ENCODE data around the gene MEIG1.

- RRBS, result no CpG with 5 or more reads among the region's 5 CpGs
These were observed 210.5 kb downstream of the FAM107B start for GRCh38 chr10:14564029-14564810.

GRCh38 chr10:14599768-14600612 lies 174.7 kb downstream of the FAM107B start:
- RRBS, result no CpG with 5 or more reads among the region's 12 CpGs

DNA sequence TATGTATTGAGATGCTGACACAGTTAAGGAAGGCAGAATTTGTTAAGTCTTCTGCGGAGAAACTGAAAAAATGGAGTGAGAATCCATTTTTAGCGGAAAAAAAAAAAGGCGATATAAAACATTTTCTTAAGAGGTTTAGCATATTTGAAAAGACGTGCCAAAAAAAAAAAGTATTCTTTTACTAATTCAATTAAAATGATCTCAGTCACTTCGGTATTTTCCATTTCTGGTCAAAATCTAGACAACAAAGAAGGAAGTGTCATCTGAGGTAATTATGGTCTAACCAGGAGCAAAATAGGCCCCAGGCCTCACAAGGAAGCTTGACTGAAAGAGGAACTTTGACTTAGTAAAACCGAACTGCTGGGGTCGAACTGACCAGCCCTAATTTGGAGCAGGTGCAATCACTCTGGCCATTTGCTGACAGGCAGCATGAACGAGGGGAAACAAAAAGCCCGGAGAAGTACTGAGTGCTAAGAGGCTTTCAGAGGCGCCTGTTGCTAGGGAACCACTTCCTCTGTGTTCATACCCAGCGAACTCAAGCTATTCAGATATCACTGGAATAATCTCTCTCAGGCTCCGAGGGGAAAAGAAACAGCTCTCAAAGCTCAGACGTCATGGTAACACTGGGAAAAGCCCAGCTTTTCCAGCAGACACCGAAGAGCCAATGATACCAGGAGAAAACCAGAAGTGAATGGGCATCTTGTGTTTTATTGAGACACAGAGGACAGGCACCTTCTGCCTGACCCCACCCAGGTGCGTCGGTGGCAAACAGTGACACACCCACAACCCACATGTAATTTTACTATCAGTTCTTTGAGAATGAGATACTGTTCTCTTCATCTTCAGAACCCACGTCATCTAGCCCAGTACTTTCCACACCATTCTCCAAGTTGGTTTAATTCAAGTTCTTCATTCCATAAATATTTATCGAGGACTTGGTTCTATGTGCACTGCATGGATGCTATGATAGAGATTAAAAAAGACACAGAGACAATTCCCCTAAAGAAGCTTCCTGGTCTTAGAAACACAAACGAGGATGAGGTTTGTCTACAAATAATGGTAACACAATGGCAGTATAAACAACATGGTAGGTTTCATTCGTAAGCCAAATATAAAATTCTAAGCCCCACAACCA lies 126.4 kb downstream of the FAM107B start:
- RRBS, result no CpG with 5 or more reads among the region's 20 CpGs

- RRBS, result 1% methylated on average over 19 of the region's 58 CpGs
These were observed at the start of gene MEIG1 for GRCh38 chr10:14958924-14959829. Gene MEIG1, plus strand, starts transcription at chr10:14959388.

DNA sequence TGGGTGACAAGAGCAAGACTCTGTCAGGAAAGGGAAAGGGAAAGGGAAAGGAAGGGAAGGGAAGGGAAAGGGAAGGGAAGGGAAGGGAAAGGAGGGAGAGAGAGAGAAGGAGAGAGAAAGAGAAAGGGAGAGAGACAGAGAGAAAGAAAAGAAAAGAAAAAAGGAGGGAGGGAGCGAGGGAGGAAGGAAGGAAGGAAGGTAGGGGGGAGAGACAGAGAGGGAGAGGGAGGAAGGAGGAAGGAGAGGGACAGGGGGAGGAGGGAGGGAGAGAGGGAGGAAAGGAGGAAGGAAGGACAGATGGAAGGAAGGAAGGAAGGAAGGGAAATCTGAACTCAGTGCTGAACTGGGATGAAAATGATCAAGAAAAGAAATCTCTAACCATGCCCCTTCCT lies 32.3 kb downstream of the NMT2 start:
- RRBS, result no CpG with 5 or more reads among the region's 1 CpG

DNA sequence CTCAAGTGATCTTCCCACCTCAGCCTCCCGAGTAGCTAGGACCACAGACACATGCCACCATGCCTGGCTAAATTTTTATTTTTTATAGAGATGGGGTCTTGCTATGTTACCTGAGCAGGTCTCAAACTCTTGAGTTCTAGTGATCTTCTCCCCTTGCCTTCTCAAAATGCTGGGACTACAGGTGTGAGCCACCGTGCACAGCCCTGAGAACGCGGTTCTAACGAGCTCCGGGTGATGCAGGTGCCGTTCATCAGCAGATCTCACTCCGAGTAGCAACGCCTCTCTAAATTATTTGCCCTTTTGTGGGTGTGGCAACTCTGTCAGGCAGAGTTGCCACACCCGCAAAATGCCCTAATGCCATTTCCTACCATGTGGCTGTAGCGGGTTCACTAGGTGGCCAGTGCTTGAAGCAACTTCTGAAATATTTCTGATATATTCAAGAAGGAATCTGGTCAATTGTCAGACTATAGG lies 62.8 kb upstream of the NMT2 start:
- RRBS, result no CpG with 5 or more reads among the region's 11 CpGs

GRCh38 chr10:15344692-15345176 lies 26.4 kb downstream of the FAM171A1 start:
- RRBS, result no CpG with 5 or more reads among the region's 7 CpGs

DNA sequence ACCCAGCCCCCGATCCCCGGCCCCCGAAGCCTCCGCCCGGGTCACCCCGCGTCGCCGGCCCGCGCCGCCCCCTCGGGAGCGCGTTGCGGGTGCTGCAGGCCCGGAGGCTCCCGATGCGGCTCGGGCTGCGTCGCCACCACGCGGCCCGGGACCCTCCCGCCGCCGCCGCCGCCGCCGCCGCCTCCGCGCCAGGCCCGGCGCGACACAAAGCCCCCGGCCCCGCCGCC lies 457 bp downstream of the FAM171A1 start:
- RRBS, result 2% methylated on average over 28 of the region's 41 CpGs

- RRBS, result no CpG with 5 or more reads among the region's 19 CpGs
These were observed 68.3 kb upstream of the FAM171A1 start for GRCh38 chr10:15439151-15440123.

- RRBS, result no CpG with 5 or more reads among the region's 8 CpGs
These were observed 144.2 kb upstream of the FAM171A1 start for GRCh38 chr10:15515219-15515797.

GRCh38 chr10:15735599-15736225 lies 16.0 kb upstream of the ITGA8 start:
- RRBS, result no CpG with 5 or more reads among the region's 5 CpGs

DNA sequence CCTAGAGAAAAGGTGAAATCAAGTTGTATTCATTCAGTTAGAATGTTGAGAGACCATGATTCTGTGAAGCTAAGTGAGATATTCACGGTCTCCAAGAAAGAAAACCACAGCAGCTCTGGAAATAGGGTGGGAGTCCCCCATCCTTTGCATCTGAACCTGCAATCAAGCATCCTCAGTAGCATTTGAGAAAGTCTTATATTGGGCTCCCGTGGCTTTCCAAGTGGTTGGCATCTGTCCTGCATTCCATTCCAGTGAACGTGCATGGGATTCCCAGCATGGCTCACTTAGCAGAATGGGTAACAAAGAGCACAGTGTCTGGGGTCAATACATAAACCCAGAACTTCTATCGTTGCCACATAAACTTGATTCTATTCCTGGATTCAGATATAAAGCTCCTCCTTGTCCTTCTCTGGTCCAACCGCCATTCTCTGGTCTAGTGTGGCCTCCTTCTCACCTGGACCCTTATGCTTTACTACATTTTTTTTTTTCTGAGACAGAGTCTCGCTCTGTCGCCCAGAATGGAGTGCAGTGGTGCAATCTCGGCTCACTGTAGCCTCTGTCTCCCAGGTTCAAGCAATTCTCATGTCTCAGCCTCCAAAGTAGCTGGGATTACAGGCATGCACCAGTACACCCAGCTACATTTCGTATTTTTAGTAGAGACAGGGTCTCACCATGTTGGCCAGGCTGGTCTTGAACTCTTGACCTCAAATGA lies 148.9 kb upstream of the RSU1 start:
- RRBS, result no CpG with 5 or more reads among the region's 9 CpGs

GRCh38 chr10:16996563-16997077 lies 133.0 kb downstream of the CUBN start:
- RRBS, result no CpG with 5 or more reads among the region's 7 CpGs

- RRBS, result no CpG with 5 or more reads among the region's 21 CpGs
These were observed 969 bp upstream of the VIM start for GRCh38 chr10:17226622-17227921.

GRCh38 chr10:17238794-17239414 lies 10.9 kb downstream of the VIM start:
- RRBS, result no CpG with 5 or more reads among the region's 8 CpGs

DNA sequence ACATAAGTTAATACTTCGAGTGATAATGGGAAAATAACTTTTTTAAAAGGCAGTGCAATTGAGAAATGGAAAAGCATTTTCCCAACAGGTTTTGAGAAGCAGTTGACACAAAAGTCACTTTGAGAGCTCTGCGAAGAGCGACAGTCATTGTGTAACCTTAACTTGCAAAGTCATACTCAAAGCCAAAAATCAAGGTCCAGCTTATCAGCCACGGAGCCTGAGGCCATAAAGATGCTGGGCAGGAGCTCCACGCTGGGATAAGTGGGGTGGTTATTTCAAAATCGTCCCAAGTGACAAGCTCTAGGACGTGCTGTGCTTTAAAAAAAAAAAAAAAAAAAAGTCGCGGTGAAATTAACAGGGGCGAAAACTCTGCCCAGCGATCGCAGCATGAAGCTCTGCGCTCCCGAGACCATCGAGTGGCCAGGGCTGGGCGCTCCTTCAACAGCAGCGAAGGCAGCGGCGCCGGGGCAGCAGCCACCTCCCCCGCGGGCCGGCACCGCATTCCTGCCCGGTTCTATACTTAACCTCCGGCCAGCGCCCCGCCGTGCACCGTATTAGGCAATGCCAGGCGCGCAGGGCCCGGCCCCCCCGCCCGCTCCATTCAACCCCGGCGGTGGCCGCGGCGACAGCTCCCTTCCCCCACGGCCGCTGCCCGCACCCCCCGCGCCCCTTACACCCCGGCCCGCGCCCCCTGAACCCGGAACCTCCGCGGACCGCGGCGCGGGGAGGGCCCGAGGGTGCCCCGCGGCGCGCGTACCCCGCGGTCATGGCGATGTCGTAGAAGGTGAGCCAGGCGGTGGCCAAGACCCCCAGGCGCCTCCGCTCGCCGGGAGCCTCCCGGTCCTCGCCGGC lies 622 bp downstream of the HACD1 start:
- RRBS, result 2% methylated on average over 19 of the region's 73 CpGs

DNA sequence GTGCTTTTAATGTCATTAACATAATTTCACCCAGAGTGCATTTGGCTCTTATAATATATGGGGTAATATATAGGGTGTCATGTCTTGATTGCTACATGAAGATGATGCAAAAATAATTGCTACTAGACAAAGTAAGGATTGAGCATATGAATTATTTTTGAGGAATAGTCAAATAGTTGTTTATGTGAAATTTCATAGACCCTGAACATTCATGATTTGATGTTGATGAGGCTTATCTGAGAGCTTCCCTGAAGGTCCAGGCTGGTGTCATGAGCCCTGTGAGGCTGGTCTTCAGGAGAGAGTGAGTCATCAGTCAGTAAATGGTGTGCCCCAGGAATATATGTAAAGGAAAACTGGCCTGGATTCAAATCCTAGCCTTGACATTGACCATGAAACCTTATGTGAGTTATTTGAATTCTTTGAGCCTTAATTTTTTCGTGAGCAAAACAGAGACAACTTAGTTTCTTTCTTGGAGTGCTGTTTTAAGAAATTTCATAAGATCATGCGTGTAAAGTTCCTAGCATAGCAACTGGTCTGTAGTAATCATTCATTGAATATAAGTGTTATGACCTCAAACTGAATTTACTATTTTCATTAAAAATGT lies 6.2 kb downstream of the TMEM236 start:
- RRBS, result no CpG with 5 or more reads among the region's 2 CpGs

DNA sequence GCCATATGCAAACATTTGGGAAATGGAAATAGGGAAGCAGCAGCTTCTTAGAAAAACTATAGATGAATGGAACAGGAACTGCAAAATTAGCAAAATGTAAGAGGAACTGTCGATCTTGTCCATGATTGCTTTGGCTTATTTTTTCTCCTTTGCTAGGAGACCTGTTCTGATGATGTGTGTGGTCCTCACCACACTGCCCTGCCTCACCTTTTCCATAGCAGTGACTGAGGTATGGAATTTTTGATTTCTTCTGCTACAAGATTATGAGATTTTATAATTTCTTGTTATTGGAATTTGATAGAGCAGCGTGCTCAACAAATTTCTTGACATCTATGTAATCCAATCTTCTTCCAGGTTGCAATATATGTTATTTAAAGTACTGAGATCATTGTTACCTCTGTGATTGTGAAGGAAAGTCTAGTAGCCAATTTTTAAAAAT lies 19.2 kb downstream of the TMEM236 start:
- RRBS, result no CpG with 5 or more reads among the region's 2 CpGs

DNA sequence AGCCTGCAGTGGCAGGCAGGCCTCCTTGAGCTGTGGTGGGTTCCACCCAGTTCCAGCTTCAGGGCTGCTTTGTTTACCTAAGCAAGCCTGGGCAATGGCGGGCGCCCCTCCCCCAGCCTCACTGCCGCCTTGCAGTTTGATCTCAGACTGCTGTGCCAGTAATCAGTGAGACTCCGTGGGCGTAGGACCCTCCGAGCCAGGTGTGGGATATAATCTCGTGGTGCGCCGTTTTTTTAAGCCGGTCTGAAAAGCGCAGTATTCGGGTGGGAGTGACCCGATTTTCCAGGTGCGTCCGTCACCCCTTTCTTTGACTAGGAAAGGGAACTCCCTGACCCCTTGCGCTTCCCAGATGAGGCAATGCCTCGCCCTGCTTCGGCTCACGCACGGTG lies 84.4 kb downstream of the SLC39A12 start:
- RRBS, result no CpG with 5 or more reads among the region's 20 CpGs

Measured in cardiac fibroblast (primary cell).